Cardiac ventricle fibroblast (primary cell): ENCODE results near the genes BUD13, APOC3 and APOA1.

GRCh38 chr11:115548709-115549333 is 44.6 kb upstream of the CADM1 start:
- RAMPAGE, long total RNA = no peak

- RAMPAGE, long total RNA = no peak
Measured at GRCh38 chr11:115607448-115607923, 103.3 kb upstream of the CADM1 start.

DNA sequence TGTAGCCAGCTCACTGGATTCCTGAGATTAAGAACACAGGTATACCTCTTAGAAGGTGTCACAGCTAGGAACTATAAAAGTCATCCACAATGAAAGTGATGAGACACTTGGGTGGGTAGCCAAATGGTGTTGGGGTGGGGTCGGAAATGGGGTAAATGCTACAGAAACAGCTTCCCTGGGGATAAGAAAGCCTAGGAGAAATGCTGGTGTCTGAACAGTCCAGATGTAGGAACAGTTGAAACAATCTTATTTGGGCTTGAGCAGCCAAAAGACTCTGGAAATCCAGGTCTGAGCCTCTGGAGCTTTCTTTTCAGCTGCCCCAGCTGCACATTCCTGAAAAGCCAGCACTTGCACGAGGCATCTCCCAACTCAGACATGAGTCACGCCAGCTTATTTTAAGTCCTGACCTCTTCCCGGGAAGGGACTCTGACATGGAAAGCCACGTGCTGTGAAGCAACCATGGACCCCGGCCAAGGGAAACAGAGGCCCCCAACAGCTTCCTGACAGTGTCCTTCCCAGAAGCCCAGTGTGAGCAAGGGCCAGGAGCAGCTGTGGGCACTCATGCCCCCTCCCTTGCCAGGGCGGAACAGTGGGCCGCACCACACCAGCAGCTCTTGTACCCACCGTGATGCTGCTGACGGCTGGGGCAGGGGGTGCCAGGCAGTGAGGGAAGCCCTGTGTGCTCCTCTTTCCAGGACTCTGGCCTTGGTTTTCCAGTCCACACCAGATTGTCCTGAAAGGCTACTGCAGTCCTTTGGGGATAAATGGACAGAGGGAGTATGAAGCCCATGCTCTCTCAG is 118.7 kb upstream of the CADM1 start:
- RAMPAGE, long total RNA = no peak

GRCh38 chr11:115759595-115760901 is 255.8 kb upstream of the CADM1 start:
- RAMPAGE, long total RNA = no peak

GRCh38 chr11:116563407-116563810 is 209.4 kb downstream of the BUD13 start:
- RAMPAGE, long total RNA = no peak

- RAMPAGE, long total RNA = no peak
Measured at GRCh38 chr11:116772361-116773460, at the start of gene BUD13. Gene BUD13 (minus strand): TSS chr11:116772987.

DNA sequence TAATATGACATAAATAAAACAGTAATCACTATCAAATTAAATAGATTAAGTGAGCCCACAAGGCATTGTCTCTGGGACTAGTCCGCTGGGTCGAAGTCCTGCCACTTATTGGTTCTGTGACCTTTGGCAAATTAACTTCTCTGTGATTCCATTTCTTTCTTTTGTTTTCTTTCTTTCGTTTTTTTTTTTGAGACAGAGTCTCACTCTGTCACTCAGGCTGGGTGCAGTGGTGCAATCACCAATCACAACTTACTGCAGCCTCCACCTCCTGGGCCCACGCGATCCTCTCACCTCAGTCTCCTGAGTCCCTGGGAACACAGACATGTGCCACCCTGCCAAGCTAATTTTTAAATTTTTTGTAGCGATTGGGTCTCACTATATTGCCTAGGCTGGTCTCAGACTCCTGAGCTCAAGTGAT is 14.7 kb upstream of the APOA5 start:
- RAMPAGE, long total RNA = no peak

DNA sequence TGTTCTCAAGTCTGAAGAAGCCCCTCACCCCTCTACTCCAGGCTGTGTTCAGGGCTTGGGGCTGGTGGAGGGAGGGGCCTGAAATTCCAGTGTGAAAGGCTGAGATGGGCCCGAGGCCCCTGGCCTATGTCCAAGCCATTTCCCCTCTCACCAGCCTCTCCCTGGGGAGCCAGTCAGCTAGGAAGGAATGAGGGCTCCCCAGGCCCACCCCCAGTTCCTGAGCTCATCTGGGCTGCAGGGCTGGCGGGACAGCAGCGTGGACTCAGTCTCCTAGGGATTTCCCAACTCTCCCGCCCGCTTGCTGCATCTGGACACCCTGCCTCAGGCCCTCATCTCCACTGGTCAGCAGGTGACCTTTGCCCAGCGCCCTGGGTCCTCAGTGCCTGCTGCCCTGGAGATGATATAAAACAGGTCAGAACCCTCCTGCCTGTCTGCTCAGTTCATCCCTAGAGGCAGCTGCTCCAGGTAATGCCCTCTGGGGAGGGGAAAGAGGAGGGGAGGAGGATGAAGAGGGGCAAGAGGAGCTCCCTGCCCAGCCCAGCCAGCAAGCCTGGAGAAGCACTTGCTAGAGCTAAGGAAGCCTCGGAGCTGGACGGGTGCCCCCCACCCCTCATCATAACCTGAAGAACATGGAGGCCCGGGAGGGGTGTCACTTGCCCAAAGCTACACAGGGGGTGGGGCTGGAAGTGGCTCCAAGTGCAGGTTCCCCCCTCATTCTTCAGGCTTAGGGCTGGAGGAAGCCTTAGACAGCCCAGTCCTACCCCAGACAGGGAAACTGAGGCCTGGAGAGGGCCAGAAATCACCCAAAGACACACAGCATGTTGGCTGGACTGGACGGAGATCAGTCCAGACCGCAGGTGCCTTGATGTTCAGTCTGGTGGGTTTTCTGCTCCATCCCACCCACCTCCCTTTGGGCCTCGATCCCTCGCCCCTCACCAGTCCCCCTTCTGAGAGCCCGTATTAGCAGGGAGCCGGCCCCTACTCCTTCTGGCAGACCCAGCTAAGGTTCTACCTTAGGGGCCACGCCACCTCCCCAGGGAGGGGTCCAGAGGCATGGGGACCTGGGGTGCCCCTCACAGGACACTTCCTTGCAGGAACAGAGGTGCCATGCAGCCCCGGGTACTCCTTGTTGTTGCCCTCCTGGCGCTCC is at the start of gene APOC3:
APOC3 (plus strand) TSS at position 432 of the 1,150 bp plus-strand sequence.
- RAMPAGE, long total RNA = no peak

DNA sequence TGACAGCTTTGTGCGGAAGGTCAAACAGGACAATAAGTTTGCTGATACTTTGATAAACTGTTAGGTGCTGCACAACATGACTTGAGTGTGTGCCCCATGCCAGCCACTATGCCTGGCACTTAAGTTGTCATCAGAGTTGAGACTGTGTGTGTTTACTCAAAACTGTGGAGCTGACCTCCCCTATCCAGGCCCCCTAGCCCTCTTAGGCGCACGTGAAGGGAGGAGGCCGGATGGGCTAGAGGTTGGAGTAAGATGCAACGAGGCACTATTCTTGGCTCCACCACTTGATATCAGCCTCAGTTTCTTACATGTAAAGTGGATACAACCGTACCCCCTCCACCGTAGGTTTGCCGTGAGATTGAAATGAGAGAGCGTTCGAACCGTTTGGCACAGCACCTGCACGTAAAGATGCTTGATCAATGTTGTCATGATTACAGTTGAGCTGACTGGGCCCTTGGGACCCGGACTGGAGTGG is 3.6 kb downstream of the APOC3 start:
- RAMPAGE, long total RNA = no peak

- RAMPAGE, long total RNA = no peak
Measured at GRCh38 chr11:116836873-116838291, at the start of gene APOA1. Gene APOA1 (minus strand): TSS chr11:116837622.

DNA sequence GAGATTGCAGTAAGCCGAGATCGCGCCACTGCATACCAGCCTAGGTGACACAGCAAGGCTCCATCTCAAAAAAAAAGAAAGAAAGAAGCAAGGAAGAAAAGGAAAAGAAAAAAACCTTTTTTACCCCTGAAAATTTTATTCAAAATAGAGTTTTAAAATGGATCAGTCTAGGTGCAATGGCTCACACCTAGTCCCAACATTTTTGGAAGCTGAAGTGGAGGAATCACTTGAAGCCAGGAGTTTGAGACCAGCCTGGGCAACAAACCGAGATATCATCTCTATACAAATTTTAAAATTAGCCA is 48.8 kb downstream of the SIK3 start:
- RAMPAGE, long total RNA = no peak

DNA sequence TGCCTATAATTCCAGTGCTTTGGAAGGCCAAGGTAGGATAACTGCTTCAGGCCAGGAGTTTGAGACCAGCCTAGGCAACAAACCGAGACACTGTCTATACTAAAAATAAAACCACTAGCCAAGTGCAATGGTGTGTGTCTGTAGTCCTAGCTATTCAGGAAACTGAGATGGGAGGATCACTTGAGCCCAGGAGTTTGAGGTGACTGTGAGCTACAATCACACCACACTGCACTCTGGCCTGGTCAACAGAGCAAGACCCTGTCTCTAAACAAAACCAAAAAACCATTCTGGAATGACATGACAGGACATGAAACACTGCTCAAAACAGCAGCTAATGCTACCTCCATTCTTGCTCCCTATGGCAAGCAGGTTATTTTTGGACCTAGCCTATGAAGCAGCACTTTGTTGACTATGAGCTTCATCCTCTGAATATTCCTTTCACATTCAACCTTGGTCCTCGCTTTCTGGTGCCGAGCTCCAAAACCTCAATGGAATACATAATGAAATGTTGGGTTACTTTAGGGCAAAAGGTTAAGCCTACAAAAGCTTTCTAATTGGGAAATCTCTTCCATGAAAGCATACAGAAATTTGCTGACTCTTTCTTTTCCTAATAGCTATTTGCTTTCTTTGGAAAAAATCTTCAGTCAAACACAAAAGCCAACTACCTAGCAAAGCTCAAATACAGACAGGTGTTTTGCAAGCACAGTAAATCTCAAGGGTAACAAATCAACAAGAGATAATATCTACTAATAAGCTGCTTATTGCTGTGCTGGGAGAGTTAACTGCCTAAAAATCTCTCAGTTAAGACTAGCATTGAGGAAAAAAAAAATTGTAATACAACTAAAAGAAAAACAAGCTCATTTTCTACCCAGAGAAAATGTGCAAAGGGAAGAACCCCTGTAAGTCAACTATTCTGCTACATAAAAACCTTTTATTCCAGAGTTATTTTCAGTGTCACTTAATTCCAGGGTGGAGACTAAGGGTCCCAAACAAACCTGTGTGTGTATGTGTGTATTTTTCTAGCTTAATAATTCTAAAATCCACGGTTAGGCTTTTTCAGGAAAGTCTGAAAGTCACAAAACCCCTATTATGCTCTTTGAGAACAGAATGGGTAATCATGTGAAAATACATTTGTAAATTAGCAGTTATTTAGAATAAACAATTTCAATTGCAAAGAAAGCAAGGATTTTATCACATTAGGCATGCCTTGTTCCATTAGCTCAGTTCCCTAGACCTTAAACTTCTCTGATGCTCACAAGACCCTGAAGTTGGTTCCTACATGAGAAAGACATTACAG is 20.9 kb downstream of the SIK3 start:
- RAMPAGE, long total RNA = no peak

- RAMPAGE, long total RNA = no peak
Measured at GRCh38 chr11:117083552-117084005, 14.6 kb downstream of the SIK3 start.

GRCh38 chr11:117095411-117096345 is 2.5 kb downstream of the SIK3 start:
- RAMPAGE, long total RNA = no peak

- RAMPAGE, long total RNA = no peak
Measured at GRCh38 chr11:117171820-117172256, 6.7 kb upstream of the SIDT2 start.

DNA sequence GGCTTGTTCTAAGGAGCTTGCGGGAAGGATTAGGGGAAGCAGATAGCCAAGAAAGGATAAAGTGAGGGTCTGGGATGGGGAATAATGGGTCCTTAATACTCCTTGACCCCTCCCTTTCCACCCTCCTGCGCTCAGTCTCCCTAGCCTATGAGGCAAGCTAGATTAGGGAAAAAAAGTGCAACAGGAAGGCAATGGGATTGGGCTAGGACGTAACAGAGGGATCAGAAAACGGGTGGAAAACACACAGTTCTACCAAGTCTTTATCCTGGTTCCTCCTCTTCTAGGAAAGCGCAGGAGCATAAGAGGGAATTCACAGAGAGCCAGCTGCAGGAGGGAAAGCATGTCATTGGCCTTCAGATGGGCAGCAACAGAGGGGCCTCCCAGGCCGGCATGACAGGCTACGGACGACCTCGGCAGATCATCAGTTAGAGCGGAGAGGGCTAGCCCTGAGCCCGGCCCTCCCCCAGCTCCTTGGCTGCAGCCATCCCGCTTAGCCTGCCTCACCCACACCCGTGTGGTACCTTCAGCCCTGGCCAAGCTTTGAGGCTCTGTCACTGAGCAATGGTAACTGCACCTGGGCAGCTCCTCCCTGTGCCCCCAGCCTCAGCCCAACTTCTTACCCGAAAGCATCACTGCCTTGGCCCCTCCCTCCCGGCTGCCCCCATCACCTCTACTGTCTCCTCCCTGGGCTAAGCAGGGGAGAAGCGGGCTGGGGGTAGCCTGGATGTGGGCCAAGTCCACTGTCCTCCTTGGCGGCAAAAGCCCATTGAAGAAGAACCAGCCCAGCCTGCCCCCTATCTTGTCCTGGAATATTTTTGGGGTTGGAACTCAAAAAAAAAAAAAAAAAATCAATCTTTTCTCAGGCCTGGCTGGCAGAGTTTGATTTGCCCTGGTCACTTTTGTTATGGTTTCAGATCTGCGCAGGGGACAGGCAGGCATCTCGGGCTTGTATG is 5.0 kb downstream of the TAGLN start:
- RAMPAGE, long total RNA = no peak

GRCh38 chr11:117217709-117218619 is 13.9 kb downstream of the PCSK7 start:
- RAMPAGE, long total RNA = no peak

GRCh38 chr11:117390379-117390612 is 62.6 kb downstream of the CEP164 start:
- RAMPAGE, long total RNA = no peak

DNA sequence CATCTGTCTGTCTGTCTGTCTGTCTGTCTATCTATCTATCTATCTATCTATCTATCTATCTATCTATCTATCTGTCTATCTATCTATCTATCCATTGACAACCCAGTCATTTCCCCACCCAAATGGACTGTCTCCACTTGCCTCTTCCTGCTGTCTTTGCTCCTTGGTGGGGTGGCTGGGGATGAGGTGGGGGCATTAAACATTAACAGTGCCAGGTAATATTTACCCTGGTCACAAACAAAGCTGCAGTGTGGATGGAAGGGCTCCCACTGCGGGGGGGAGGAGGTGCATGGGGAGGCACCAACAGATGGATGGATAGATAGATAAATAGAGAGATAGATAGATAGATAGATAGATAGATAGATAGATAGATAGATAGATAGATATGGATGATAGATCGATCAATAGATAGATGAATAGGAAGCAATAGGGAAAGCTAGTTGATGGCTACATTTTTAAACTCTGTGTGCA is 2.2 kb upstream of the FXYD2 start:
- RAMPAGE, long total RNA = no peak

GRCh38 chr11:117946814-117947233 is 17.6 kb upstream of the TMPRSS13 start:
- RAMPAGE, long total RNA = no peak